SJCRH30 (cell line): ENCODE data around the genes CDPF1 and CERK.

GRCh38 chr22:46175703-46176293 is 25.5 kb downstream of the PPARA start:
- RAMPAGE, long total RNA, result no peak

DNA sequence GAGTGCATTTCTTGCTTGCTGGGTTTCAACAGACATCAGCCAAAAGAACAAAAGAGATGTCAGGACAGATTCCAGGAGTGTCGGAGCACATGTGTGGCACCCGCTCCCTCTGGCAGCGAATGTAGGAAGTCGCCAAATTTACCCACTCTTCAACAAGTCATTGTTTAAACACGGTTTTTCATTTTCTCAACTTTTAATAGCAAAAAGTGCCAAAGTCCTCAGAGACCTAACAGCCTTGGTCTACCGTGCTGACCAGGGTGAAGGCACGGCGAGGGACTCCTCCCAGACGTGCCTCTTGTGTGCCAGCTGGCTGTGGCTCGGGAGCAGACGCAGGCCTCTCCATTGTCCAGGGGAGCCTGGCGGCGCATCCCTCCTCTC is 11.7 kb downstream of the CDPF1 start:
- RAMPAGE, long total RNA, result no peak

- RAMPAGE, long total RNA, result no peak
These were observed at the start of gene CDPF1 for GRCh38 chr22:46250043-46251133. CDPF1 (minus strand) TSS chr22:46250293.

DNA sequence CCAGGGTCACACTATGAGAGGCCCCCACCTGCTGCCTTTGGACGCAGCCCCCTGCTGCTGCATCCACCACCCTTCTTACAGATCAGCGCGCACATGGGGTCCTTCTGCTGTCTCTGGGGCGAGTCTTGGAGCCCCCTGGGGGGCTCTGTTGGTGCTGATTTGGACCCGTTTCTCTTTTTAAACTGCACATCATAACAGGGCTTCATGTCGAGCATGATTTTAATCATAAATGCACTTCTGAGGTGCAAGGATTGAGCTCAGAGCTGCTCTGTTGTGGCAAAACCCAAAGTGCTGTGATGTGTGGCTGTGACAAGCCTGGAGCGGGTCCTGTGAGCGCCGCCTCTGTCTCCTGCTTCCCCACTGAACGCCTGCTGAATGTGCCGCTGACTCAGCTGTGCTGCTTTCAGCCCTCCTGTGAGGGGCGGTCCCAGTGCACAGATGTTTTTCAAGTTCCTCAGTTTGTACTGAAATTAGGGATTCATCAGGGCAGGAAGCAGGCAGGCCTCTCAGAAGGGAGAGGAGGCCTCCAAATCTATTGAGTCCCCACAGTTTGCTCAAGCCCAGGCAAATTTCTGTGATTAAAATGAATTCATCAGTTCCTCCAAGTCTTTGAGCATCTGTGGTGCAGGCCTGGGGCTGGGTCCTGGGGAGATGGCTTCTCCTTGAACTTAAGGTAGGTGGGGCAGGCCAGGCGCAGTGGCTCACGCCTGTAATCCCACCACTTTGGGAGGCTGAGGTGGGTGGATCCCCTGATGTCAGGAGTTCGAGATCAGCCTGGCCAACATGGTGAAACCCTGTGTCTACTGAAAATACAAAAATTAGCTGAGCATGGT is 3.0 kb upstream of the GTSE1 start:
- RAMPAGE, long total RNA, result no peak

DNA sequence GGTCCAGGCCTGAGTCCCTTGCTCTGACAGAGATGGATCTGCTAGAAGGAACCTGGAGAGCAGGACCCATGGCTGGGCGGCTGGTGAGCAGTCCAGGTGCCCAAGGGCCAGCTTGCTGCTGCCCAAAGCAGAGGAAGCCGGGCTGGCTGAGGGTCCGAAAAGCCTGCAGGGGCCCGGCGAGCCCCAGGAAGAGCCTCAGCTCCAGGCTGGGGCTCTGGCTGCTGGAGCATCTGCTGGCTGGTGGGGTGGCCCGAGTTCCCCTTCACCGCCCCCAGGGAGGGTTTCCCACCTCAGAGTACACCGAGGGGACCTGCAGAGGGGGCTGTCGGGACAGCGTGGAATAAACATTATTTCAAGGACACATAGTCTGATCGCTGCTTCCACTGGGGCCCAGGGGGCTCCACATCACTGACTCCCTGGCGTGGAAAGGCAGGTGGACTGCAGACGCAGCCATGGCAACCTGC is 21.5 kb downstream of the TRMU start:
- RAMPAGE, long total RNA, result no peak

DNA sequence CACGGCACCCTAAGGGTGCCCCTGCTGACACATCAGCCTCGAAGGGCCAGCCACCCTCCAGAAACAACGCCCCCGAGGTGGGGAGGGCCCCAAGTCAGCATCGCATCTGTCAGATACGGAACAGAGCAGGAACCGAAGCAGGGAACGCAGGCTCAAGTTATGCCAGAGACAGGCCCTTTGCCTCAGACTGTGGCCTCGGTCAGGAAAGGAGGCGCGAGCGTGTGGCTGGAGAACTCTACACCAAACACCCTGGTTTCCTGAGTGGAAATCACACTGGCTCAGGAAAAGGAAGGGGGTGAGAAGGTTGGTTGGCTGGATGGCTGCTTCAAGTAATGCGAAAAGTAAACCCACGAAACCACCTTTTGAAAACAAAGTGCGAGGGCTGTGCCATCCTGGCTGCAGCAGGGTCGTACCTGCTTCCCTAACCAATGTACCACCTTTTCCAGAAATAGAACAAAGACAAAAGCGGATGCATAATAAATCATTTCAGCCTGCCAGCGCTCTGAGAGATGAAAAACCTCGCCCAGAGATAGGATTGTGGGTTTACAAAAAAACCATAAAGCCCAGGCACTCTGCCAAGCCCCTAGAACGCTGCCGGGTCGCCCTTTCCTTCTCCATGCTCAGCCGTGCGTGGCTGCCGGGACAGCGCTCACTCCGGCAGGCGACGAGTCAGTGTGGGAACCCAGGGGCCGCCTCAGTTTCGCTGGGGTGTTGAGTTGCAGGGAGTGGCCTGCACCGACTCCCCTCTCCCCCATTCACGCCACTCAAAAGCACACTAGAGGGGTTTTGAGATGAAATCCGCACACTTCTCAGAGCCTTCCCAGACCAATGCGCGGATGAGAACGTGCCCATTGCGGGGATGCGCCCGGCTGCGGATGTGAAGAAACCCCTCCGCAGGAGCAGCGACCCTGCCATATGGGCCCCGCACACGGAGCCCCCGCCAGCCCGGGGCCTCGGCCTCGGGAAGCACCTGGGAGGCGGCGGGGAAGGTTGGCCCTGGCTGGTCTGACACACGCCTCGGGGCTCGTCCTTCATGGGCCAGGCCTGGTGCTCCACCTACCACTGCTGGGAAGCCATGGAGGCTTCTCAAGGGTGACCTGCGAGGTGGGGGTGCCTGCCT is 38.8 kb downstream of the TRMU start:
- RAMPAGE, long total RNA, result no peak

DNA sequence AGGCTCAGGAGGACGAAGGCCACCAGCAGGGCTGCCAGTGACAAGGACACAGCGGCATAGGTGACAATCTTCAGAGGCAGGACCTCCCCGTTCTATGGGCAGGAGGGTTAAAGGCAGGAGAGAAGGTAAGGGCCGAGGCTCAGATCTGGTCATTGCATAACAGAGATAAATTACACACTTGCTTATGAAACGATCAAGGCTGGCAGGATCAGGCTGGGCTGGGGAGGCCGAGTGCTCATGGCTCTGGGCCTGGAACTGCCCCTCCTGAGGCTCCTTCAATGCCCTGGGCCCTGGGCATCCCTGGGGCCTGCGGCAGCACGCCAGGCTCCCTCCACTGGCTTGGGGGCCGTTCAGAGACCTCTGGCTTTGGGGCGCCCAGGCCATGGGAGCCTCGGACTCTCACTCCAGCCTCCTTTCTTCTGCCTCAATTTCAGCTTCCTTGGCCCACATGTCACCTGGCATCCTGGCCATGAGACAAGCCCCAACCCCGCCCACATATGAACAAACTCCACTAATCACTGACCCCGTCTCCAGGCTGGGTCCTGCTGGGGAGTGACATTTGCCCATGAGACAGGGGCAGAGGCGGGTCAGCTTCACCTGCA is 41.8 kb downstream of the TRMU start:
- RAMPAGE, long total RNA, result no peak

GRCh38 chr22:46390923-46391482 is 55.5 kb downstream of the TRMU start:
- RAMPAGE, long total RNA, result no peak

GRCh38 chr22:46453056-46453495 is 84.3 kb downstream of the CELSR1 start:
- RAMPAGE, long total RNA, result no peak

DNA sequence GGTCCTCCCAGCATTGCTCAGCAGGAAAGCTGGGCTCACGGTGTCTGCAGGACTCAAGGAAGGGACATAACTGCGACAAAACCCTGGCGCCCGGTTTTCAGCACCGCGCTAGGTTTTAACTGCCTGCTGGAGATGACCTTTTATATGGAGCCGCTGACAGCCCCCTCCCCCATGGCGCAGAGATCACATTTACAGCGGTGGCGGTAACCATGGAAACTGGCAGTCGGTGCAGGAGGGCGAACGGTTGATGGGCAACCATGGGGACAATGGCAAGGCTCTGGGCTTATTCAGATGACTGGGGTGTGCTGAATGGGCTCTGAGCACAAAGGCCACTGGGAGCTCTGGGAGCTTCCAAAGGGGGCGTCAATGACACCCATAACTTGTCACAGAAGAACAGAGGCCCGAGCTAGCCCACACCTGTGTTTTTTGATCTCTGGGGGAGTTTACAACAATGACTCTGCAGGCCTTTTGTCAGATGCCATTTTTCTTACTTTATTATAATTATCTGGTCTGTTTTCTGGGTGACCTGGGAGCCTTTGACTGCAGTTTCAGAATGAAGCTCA is 37.1 kb downstream of the CELSR1 start:
- RAMPAGE, long total RNA, result no peak

DNA sequence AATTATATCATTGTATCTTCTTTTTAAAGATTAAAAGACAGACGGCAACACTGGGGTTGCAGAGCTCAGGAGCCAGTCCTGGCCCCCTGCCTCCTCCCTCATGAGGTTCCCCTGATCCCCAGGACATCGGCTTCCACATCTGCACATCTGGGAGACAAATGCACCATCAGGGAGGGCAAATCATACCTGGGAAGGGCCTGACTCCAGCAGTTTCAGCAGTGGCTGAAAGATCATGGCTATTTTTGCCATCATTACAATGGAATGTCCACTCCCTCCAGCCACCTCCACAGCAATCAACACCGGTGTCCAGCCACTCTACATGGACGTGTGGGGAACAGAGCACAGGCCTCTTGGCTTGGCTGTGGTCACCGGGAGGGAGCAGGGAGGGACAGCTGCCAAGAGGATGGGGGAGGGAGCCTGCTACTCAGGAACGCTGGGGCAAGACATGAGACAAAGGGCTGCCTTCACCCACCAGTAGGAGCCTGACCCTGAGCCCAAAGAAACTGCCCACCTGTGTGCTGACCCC is 9.3 kb upstream of the CELSR1 start:
- RAMPAGE, long total RNA, result no peak

GRCh38 chr22:46576334-46576682 is 38.9 kb upstream of the CELSR1 start:
- RAMPAGE, long total RNA, result no peak

- RAMPAGE, long total RNA, result no peak
These were observed 37.7 kb upstream of the GRAMD4 start for GRCh38 chr22:46582354-46583010.

GRCh38 chr22:46609418-46609789 is 10.8 kb upstream of the GRAMD4 start:
- RAMPAGE, long total RNA, result no peak

DNA sequence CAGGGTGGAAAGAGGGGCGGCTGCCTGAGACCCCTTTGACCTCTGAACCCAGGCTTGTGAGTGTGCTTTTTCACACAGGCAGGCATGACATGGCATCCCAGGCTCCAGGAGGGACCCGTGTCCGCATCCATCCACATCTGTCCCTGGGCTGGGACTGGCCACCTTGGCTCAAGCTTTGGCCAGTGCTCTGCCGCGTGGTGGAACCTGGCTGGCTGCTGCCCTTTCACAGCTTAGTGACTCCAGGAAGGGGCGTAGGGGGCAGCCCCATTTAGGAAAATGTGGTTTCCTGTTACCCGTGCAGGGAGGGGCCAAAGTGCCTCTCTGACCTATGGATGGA is 33.2 kb downstream of the GRAMD4 start:
- RAMPAGE, long total RNA, result no peak

GRCh38 chr22:46657859-46658715 is 37.9 kb downstream of the GRAMD4 start:
- RAMPAGE, long total RNA, result no peak

GRCh38 chr22:46665159-46665888 is 45.1 kb downstream of the GRAMD4 start:
- RAMPAGE, long total RNA, result no peak

GRCh38 chr22:46737956-46738785 is at the start of gene CERK:
CERK (minus strand) TSS chr22:46738252.
- RAMPAGE, long total RNA, result no peak

DNA sequence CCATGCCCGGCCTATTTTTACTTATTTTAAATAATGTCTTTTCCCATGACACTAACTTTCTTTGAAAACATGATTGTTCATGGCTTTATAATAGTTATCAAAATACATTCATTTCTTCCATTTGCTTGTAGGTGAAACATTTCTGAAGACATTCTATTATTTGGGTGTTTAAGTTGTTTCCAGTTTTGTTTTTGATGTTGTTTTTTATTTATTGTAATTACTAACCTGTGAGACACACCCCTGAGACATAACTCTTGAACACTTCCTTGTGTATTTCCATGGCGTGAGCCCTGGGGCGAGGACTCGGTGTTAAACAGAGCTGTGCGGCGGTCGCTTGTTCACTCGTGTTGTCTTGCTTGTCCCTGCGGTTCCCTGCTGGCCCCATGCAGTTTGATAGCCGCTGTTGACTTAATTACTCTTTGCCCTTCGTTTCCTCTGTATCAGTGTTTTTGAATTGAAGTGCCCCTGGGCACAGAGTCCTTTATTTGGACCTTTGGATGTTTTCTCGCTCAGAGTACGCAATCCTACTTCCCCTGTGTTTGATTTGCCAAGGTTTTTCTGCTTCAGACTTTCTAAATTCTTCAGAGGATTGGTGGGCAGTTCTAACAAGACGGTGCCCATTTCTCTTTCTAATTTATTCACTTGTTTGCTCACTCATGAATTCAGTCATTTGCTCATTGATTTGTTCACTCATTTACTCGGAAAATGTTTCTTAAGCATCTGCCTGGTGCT is 52.7 kb downstream of the TBC1D22A start:
- RAMPAGE, long total RNA, result no peak

GRCh38 chr22:46836117-46836605 is 73.7 kb downstream of the TBC1D22A start:
- RAMPAGE, long total RNA, result no peak